Right common carotid artery plus branches (tissue), 1 donor: ENCODE measurements around a stretch of chr3.

GRCh38 chr3:123396597-123397379, 52.1 kb downstream of the ADCY5 start:
- PRO-cap: bidirectional peak, plus-strand start at chr3:123396856, minus-strand start at chr3:123396890

- PRO-cap: bidirectional peak, plus-strand start at chr3:123404670, minus-strand start at chr3:123404561; bidirectional peak, plus-strand start at chr3:123405420, minus-strand start at chr3:123405208
Measured at GRCh38 chr3:123404186-123405638, 44.2 kb downstream of the ADCY5 start.

GRCh38 chr3:123406505-123407097, 42.3 kb downstream of the ADCY5 start:
- PRO-cap: bidirectional peak, plus-strand start at chr3:123406888, minus-strand start at chr3:123406714

DNA sequence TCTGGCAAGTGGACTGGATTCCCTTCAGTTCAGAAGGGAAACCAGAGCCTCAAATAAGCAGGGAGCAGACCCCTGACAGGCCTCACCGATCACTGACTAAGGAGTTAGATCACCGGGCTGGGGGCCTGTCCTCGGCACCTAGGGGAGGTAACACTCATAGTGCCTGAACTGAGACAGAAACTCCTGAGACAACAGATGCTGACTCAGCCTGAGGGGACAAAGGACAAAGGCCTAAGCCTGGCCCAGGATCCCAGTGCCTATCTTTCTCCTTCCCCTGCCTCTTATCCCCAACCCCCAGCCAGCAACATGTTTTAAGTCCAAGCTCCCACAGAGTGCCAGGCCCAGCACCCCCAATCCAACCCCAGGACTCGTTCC, 37.6 kb downstream of the ADCY5 start:
- PRO-cap: no peak

DNA sequence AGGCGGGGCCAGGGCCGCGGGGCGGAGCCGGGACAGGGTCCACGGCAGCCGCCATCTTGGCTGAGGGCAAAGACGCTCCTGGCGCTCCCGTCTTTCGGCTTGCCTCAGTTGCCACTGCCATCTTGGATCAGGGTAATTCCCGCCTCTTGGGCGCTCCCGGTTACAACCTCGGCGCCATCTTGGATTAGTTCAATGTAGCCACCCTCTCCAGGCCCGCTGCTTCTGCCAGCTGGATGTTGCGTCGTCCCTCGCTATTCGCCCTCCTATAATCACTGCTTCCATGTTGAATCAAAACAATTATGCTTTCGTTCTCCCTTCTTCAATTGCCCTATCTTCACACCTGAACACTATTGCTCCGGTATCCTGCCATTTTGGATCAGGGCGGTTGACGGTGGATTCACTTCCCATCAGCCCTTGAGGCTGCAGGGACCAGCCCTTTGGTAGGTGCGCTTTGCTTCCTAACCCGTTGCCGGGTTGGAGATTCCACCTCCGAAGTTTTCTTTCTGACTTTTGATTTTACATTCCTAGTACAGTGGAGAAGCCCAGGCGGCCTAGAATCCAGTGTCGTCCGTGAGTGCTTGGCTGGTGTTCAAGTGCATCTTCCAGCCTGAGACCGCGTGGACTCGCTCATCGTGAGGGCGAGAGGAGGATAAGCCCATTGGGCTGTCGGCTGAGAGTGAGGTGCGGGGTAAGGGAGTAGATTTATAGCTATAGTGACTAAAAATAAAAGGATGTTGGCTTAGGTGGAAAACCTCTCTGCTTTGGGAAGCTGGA, 448 bp upstream of the HACD2 start:
- PRO-cap: bidirectional peak, plus-strand start at position 187 of the sequence, minus-strand start outside the sequence; unidirectional peak, plus-strand start at position 417 of the sequence

GRCh38 chr3:123679915-123680483, 95.1 kb upstream of the HACD2 start:
- PRO-cap: bidirectional peak, plus-strand start at chr3:123680111, minus-strand start at chr3:123680153; unidirectional peak, minus-strand start at chr3:123680187

DNA sequence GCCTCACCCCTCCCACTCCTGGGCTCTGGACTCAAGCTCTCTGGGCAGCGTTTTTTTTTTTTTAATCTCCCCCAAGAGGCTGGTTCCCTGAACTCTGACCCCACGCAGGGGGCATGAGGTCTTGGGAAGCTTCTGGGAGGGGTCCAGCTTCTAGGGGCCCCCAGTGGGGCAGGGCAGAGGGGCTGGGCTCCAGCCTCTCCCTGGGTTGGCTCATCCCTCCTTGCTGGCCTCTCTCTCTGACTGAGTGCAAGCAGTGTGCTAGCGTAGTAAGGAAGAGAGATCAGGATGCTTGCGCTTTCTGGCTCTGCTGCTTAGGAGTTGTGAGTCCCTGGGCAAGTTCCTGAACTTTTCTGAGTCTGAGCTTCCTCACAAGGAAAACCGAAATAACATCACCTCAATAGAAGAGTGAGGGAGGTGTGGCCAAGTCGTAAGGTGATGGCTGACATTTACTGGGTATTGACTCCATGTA, 101.5 kb upstream of the HACD2 start:
- PRO-cap: bidirectional peak, plus-strand start at position 266 of the sequence, minus-strand start at position 238 of the sequence

DNA sequence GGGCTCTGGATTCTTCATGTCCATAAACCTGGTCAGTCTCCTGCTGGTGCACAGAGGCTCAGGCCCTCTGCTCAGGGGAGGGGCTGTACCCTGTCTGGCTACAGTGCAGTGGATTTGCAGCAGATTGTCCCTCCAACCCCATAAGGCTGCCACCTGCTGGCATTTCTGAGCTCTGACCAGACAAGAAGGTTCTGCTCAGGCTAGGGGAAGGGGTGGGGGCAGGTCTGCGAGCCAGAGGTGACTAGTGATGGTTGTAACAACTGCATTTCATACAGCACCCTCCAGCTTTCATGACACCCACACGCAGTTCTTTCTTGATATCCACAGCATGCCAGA, 117.2 kb upstream of the HACD2 start:
- PRO-cap: unidirectional peak, minus-strand start at position 100 of the sequence

DNA sequence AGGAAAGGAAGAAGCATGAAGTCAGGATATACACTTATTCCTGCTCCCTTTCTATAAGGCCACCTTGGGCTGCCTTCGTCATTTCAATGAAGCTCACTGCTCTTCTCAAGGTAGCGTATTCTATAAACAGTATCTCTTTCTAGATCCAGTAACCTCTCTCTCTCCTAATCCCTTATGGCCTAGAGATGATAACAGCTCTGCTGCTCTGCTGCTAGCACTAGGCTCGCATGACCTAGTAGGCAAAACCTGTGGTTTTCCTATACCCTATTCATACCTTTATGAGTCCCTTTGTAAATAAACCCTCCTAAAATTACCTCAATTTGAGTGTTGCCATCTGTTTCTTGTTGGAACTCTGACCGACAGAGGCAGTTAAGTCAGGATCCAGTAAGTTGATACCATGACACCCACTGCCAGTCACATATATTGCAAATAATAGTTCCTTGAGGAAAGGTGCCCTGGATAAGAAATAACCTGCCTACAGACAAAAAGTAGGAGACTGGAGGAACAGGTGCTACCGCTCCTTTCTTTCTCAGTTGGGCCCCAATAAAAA, 7.3 kb downstream of the CCDC14 start:
- PRO-cap: no peak

DNA sequence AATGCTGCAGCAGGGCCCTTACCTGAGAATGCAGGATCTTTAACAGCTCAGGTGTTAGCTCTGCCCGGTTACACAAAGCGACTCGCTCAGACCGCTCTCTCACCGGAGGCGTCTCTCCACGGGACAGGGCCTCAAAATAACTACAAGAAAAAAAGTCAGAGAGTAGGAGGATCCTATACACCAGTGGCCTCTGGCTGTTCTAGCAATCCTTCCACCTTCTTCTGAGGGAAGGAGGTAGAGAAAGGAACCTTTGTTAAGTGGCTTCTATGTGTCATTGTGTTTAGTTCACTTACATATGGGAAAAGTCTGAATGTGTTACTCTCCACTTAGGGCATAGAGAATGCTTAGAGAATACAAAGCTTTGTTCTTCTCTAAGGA, 15.1 kb downstream of the ROPN1 start:
- PRO-cap: no peak

DNA sequence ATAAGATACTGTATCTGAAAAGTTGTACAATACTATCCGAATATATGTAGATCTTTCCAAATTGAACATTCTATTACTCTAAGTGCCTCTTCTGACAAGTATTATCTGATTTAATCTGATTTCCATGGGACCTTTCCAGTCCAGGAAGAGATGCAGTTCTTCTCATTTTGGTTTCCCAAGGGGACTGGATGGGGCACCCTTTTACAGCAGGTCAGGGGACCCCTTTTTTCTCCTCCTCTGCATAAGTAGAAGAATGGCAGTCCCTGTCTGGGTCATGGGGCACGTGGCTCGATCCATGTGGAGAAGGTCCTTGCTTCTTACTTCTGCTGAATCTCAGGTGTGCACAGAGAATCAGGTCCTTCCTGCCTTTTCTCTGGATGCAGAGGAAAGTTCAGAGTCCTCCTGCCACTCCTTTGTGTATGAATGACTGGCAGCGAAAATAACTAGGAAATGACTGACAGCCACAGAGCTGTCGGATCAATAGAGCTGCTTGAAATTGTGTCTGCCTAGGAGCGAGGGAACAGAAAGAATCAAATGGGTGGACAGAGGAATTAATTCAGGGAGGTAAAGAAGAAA, 8.3 kb downstream of the KALRN start:
- PRO-cap: no peak

DNA sequence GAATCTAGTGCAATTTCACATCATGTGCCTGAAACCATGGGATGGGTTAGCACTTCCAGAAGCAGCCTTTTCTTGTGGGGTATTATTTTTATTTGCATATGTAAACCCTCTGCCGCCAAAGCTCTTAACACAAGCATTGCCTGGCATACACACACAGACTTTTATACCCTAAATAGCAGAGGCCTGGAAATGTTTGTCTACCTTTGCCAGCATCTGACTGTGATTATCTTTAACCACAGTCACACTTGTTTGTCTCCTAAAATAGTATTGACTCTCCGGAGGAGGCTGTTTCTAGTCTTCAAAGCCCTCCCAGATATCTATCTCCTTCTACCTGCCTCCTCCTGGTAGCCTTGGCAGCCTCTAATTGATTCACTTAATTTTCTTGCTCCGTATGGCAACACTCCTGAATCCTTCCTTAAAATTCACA, 127.2 kb upstream of the UMPS start:
- PRO-cap: no peak

DNA sequence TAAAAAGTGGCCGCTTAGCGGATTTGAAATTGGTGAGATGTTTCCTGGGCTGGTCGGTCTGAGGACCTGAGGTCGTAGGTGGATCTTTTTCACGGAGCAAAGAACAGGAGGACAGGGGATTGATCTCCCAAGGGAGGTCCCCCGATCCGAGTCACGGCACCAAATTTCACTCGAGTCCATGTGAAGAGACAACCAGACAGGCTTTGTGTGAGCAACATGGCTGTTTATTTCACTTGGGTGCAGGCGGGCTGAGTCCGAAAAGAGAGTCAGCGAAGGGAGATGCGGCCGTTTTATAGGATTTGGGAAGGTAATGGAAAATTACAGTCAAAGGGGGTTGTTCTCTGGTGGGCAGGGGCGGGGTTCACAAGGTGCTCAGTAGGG, 27.3 kb downstream of the UMPS start:
- PRO-cap: no peak

DNA sequence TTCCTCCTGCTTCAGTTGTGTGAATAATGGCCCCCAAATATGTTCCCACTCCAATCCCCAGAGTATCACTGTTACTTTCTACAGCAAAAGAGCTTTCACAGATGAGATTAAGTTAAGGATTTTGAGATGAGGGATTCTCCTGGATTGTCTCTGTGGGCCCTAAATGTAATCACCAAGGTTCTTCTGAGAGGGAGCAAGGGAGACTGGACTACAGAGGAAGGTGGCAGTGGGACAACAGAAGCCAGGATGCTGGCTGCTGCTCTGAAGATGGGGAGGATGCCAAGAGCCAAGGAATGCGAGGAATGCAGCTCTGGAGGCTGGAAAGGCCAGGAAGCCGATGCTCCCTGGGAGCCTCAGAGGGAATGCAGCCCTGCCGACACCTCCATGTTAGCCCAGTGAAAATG, 43.9 kb downstream of the UMPS start:
- PRO-cap: no peak

GRCh38 chr3:124821194-124821803, 65.9 kb downstream of the ITGB5 start:
- PRO-cap: no peak

DNA sequence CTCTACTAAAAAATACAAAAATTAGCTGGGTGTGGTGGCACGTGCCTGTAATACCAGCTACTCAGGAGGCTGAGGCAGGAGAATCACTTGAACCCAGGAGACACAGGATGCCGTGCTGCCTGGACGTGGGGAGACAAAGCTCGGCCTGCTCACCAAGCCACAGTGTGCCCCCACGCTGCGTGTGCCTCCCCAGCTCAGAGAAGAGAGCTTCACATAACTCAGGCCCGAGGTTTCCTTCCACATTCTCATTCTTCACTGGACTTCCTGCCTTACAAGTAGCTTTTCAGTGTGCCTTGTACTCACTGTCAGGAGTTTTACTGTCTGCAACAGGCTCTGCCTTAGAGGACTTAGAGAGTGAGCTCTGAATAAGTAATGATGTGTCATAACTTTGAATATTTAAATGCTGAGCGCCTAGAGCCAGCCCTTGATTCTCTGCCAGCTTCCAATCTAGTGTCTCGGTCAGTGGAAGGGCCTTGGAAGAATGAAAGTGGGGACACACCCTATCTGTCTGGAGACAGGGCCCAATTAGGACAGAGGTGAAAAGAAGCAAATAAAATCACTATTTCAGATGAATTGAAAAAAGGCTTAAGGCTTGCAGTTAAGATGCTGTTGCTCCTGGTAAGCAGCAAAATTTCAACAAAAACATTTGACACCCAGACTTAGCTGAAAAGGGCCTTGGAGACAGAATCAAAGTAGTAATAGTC, 41.7 kb downstream of the ITGB5 start:
- PRO-cap: unidirectional peak, minus-strand start at position 319 of the sequence

GRCh38 chr3:124970299-124970948, 35.9 kb upstream of the MUC13 start:
- PRO-cap: no peak

GRCh38 chr3:125054455-125055215, 1.2 kb downstream of the HEG1 start:
- PRO-cap: unidirectional peak, plus-strand start at chr3:125054638; unidirectional peak, plus-strand start at chr3:125054774; bidirectional peak, plus-strand start at chr3:125054977, minus-strand start at chr3:125054936

GRCh38 chr3:125148344-125149289, 63.9 kb downstream of the SLC12A8 start:
- PRO-cap: no peak

GRCh38 chr3:125303201-125303567, 71.9 kb downstream of the ZNF148 start:
- PRO-cap: no peak